Lung (tissue), 4 donors: ENCODE data around the gene SSBP1.

DNA sequence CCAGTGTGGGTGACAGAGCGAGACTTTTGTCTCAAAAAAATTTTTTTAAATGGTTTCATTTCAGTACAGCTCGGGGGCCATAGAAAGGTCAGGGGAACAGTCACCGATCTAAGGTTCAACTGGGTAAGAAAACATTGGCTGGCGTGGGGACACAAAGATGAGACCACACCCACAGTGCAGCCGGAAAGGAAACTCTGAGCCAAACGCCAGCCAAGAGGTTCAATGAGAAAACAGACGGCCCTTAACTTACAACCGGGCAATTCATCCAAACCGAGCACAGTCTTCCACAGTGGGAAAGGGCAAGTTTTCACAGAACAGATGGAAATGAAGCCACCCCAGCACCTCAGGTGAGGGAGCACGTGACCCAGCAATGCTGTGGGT is 65.1 kb downstream of the SLC37A3 start:
- PRO-cap = no peak
- RAMPAGE, long total RNA = no peak
- RRBS = 33% methylated on average over 4 of the region's 10 CpGs

DNA sequence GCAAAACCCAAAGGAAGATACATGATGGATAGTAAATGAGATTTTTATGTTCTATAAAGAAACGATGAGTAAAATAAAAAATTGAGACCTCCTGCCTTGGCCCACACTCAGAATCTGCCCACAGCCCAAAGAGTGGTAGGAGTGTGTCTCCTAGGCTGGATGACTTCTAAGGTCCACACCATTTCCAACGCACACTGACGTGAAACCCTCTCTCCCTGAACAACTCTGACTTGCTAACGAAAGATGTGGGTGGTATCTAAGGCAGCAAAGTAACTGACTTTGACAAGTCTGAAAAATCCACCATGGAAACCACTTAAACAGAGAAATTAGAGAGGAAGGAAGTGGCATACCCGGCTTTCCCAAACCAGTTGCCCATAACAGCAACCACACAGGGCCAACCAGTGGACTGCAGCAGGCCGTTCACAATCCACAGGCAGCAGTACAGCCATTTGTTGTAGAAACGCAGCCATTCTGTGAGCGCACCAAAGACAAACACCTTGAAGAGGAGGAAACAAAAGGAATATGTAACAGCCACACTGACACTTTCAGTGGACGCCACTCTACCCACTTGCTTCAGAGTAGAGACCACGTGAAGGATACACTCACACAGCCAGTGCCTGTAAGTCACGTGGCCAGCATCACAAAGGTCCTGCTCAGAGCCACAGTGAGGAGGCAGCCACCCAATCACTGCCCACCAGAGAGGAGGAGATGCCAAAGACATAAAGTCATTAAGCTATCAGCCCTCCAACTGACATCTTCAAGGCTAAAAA is 39.9 kb downstream of the SLC37A3 start:
- PRO-cap = no peak
- RAMPAGE, long total RNA = no peak
- RRBS = no CpG with 5 or more reads among the region's 11 CpGs

DNA sequence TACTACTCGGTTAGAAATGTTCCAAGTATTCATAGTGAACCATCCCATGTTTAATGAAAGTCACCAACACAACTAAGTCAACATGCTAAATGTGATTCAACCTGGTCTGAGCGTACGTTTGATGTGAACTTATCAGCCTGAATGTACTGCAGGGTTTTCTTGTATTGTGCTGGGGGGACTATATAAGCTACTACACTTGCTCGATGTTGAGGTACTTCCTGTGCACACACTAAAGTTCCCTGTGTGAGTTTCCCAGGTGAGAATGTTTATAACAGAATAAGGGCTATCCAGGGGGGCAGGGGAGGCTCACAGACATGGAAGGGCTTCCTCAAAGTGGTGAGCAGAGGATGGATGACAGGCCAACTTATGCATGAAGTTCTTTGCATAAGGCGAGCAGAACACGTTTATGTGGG is 22.0 kb downstream of the SLC37A3 start:
- PRO-cap = no peak
- RAMPAGE, long total RNA = no peak
- RRBS = no CpG with 5 or more reads among the region's 6 CpGs

GRCh38 chr7:140567477-140568068 is 73.0 kb downstream of the DENND2A start:
- PRO-cap = no peak
- RAMPAGE, long total RNA = no peak
- RRBS = no CpG with 5 or more reads among the region's 6 CpGs

DNA sequence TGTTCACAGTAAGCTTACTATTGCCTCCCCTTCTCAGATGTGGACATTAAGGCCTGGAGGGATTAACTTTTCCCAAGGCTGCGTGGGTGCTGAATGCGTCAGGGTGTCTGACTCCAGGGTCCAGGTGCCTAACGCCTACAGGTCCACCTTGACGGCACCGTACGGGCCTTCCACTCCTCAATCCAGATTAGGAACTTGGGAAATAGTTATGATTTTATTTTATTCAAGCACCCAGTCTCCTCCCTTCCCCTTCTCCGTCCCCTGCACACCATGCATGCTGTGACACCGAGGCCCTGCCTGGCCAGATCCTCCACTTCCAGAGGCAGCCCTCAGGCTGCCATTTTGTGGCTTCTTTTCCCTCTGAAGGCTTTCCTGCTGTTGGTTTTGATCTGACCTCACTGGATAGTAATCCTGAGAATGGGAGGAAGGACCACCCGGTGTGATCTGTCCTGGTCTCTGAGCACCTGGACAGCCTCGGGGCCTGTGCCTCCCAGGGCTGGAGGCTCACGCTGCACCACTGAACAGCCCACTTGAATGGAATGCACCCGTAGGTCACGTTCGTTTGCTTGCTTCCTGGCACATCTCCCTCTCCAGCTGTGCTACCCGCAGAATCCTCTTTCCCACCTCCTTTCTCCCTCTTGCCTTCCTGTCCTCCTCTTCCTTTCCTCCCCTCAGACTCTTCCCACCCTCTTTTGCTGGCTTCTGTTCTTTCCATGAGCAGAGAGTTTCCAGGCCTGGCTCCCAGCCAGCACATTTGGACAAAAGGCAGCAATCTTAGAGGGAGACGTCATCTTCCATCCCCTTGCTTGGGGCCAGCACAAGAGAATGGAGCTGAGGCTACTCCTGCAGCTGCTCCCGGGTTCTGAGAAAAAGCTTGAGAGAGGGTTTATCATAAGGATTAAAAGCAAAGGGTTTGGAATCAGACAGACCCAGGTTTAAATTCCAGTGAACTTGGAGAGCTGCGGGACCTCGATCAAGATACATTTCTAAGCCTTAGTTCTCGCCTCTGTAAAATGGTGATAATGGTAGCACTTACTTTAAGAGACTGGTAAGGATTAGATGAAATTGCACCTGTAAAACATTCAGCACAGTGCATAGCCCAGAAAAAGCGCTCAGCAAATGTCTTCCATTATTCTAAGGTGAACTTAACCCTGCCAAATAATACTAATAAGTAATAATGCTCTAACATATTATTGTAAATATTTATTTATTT is 14.2 kb downstream of the DENND2A start:
- PRO-cap = no peak
- RAMPAGE, long total RNA = no peak
- RRBS = no CpG with 5 or more reads among the region's 21 CpGs

GRCh38 chr7:140646919-140647454 is 6.4 kb upstream of the DENND2A start:
- PRO-cap = no peak
- RAMPAGE, long total RNA = no peak
- RRBS = no CpG with 5 or more reads among the region's 6 CpGs

DNA sequence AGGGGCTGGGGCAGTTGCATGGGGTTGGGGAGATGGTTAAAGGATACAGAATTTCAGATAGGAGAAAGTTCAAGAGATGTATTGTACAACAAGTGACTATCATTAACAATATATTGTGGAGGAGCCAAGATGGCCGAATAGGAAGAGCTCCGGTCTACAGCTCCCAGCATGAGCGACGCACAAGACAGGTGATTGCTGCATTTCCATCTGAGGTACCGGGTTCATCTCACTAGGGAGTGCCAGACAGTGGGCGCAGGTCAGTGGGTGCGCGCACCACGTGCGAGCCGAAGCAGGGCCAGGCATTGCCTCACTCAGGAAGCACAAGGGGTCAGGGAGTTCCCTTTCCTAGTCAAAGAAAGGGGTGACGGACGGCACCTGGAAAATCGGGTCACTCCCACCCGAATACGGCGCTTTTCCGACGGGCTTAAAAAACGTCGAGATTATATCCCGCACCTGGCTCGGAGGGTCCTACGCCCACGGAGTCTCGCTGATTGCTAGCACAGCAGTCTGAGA is 17.8 kb upstream of the MRPS33 start:
- PRO-cap = no peak
- RAMPAGE, long total RNA = no peak
- RRBS = no CpG with 5 or more reads among the region's 26 CpGs

DNA sequence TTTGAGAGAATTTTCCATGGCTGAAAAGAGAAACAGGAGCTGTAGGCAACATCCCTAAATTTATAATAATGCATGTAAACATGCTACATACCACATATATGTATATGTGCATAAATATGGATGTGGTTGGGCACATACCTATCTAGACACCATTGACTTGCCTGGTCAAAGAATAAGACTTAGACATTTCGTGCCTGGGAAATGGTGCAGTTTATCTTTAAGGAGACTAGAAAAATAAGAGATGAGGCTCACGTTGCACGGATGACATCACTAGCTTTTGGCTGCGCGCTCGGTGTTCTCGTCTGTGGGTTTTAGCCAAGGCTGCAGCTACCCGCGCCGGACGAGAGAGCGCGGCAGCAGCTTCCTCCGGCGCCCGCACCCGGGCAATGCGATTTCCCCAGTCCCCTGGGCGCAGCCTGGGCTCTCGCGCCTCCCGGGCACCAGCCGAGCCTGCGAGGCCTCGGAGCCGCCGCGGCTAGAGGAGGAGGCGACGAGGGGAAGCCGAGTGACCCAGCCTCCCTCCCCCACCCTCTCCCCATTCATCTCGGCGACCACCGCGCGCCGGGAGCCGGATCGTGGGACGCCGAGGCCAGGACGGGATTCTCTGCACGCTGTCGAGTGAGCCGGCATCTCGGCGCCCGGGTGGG is 1.4 kb upstream of the TMEM178B start:
- PRO-cap = no peak
- RAMPAGE, long total RNA = no peak
- RRBS = 3% methylated on average over 21 of the region's 48 CpGs

DNA sequence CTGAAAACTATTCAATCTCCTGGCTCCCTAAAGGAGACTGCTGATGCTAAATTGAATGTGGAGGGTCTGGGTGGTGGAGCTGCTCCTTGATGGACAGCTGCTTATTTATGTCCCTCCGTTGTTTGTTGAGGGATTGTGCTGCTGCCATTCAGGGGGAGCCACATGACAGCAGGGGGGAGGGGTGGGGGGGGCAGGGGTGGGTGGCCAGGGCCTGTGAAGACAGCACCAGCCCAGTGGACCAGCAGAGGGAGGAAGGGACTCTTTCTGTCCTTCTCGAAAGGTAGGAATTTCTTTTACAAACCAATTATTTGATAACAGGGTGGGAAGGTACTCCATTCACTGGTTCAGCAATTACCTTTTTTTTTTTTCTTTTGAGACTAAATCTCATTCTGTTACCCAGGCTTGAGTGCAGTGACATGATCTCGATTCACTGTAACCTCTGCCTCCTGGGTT is 184.3 kb upstream of the AGK start:
- PRO-cap = no peak
- RAMPAGE, long total RNA = no peak
- RRBS = no CpG with 5 or more reads among the region's 3 CpGs

DNA sequence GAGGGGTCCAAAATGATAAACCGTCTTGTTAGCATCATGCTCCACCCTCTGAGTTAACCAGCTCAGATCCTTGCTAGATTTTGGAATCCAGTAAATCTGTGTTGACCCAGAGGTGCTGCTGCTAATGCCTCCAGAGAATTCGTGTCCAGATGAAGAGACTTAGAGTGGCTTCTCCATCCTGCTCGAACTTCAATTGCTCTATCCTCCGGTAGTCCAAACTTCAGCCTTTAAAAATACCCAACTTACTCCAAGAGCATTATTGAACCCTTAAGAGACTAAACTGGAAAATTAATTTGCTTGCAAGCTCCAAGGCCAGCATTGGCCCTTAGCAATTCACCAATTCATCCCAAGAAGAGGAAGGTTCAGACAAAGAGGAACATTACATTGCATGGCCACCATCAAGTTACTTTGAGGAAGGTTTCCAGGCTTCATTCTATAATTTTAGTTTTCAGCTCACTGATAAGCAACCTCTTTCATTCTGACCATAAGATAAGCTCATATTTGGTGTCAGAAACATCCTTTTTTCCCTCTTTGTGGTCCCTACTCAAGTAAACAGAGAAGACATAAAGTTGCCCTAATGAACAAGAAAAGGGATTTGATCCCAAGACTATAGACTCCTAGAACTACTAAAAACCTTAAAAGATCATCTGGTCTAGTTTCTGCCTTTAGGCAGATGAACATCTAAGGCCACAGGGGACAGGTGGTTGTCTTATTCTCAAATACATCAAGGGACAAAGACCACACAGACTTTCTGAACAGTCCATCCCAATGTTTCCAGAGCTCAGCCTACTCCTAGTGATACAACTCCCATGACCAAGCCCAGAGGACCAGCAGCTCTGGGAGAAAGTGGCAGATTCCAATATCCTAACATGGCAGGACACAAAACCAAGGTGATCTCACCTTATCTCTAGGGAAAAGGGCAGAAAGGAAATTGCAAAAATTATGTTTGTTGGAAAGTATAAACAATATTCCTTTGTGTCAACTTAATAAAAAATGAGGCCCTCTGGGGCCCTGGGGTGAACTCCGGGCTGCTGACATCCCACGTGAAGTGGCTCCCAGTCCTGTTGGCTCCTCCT is 40.0 kb downstream of the DENND11 start:
- PRO-cap = no peak
- RAMPAGE, long total RNA = no peak
- RRBS = 93% methylated on average over 2 of the region's 6 CpGs

DNA sequence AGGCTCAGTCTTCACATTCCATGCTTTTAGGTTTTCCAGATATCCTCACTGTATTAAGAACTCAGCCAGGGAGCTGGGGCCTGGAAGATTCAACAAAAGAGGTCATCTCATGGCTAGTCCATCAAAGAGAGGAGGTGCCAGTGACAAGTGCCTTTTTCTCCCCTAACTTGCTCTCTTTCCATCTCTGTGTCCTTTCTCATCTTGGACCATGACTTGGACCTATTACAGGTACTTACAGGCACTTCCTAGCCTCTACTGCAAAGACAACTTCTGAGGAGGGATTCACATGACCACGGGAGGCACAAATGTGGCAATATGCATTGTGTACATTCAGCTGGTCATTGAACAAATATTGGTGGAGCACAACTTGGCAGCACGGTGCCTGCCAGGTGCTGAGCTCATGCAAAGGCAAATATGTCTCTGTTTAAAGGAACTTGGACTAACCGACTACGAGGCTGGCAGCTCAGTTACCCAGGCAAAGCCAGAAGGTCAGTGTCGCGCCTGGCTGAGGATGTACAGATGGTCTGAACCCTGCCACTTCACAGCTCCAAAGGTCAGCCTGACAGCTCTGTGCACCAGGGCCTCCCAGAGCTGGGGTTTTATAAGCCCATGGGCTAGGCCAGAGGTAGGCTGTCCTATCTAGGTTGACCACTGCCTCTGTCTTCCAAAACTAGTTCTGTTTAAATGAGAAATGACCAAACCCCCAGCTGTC is 6.2 kb downstream of the DENND11 start:
- PRO-cap = no peak
- RAMPAGE, long total RNA = no peak
- RRBS = no CpG with 5 or more reads among the region's 6 CpGs

- PRO-cap = bidirectional peak, plus-strand start at chr7:141738401, minus-strand start at chr7:141738039
- RAMPAGE, long total RNA = start-site peak on the plus strand at chr7:141738348-141738431, 6,682 and 682 reads in 2 replicates
- RRBS = 1% methylated on average over 7 of the region's 51 CpGs
Observed at GRCh38 chr7:141737742-141738858, at the start of gene SSBP1. TSS of gene SSBP1 (plus strand) at chr7:141738358.

- PRO-cap = no peak
- RAMPAGE, long total RNA = no peak
Observed at GRCh38 chr7:141776788-141776987, 214 bp downstream of the TAS2R4 start.

- PRO-cap = no peak
- RAMPAGE, long total RNA = no peak
- RRBS = no CpG with 5 or more reads among the region's 22 CpGs
Observed at GRCh38 chr7:141975669-141976550, 2.3 kb upstream of the TAS2R38 start.

DNA sequence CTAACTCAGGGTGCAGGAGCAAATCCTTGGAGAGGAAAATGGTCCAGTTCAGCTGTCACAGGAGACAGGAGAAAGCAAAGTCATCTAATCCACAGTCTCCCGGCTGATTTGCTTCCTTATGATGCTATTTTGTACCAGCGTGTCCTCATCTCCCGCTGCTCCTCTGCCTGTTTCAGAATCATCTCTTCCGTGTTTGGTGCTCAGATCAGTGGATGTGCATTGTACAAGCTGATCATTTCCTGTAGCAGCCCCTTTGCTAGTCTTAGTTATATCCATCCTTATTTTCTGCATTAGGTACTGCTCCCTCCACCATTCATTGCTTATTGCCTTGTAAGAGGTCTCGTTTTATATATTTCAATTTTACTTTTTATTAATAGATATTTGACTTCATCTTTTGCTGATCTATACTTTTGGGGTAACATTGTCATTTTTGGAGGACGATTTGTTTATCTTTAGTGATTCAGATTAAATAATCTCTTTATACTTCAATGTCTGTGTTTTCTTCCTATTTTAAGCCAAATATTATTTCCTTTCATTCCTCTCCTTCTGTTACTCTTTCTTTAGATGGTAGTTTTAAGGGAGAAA is 220.0 kb upstream of the PRSS58 start:
- PRO-cap = no peak
- RAMPAGE, long total RNA = no peak
- RRBS = no CpG with 5 or more reads among the region's 6 CpGs

- PRO-cap = no peak
- RAMPAGE, long total RNA = no peak
- RRBS = no CpG with 5 or more reads among the region's 6 CpGs
Observed at GRCh38 chr7:142711735-142712049, 37.6 kb upstream of the PRSS1 start.

DNA sequence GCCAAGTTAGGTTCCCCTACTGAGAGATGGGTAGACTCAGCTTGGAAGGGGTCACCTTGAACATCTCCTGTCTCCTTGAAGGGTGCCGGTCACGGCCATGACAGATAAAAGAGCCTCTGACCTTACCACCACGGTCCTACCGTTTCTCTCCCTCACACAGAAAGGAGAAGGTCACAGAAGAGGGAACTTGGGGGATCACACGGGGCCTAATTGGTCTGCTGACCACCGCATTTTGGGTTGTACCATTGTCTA is 17.0 kb downstream of the PRSS2 start:
- PRO-cap = no peak
- RAMPAGE, long total RNA = no peak
- RRBS = no CpG with 5 or more reads among the region's 6 CpGs

- PRO-cap = no peak
- RAMPAGE, long total RNA = no peak
- RRBS = no CpG with 5 or more reads among the region's 4 CpGs
Observed at GRCh38 chr7:142799223-142799462, 28.4 kb downstream of the PRSS2 start.

GRCh38 chr7:142799463-142800113 is 28.8 kb downstream of the PRSS2 start:
- PRO-cap = no peak
- RAMPAGE, long total RNA = no peak
- RRBS = no CpG with 5 or more reads among the region's 4 CpGs

GRCh38 chr7:142943669-142943984 is 4.3 kb downstream of the LLCFC1 start:
- PRO-cap = no peak
- RAMPAGE, long total RNA = no peak
- RRBS = no CpG with 5 or more reads among the region's 4 CpGs